Keratinocyte (primary cell): ENCODE data around the gene SPATA13.

GRCh38 chr13:21676369-21677248 is 5.7 kb downstream of the FGF9 start:
CAGE:
- cytosol, long polyA minus RNA, result no peak
- cytosol, long polyA plus RNA, result no peak
- long polyA plus RNA, result no peak
- nucleus, long polyA minus RNA, result no peak
- nucleus, long polyA plus RNA, result no peak

DNA sequence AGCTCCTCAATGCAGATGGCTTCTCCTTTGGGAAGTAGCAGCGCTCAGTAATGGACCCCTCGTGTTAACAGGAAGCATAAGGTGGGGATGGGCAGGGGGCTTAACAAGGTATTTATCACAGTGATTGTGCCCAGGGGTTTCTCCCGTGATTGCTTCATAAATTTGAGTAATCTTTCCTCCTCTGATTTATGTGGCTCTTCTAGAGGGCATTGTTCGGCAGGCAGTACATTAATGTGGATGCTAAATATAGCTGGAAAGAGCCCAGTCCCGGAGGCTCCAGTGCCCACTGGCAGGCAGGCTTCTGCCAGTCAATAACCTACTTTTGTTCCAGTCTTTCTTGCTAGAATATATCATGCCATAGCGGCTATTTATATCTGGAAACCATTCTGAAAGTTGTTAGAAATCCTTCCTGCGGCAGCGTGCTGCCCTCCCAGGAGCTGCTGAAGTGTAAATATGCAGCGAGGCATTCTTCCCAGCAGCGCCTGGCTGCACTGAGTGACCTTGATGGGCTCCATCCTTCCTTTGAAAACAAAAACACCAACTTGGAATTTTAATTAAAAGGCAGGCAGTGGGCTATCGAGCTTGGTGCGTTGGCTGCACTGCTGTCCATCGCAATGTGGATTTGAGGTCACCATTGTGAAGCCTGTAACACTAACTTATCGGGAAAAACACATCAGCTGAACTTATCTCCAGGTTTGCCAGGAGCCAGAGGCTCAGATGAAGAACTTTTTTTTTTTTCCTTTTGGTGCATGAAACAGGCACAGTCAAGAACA is 65.1 kb downstream of the FGF9 start:
CAGE:
- cytosol, long polyA minus RNA, result no peak
- cytosol, long polyA plus RNA, result no peak
- long polyA plus RNA, result no peak
- nucleus, long polyA minus RNA, result no peak
- nucleus, long polyA plus RNA, result no peak

DNA sequence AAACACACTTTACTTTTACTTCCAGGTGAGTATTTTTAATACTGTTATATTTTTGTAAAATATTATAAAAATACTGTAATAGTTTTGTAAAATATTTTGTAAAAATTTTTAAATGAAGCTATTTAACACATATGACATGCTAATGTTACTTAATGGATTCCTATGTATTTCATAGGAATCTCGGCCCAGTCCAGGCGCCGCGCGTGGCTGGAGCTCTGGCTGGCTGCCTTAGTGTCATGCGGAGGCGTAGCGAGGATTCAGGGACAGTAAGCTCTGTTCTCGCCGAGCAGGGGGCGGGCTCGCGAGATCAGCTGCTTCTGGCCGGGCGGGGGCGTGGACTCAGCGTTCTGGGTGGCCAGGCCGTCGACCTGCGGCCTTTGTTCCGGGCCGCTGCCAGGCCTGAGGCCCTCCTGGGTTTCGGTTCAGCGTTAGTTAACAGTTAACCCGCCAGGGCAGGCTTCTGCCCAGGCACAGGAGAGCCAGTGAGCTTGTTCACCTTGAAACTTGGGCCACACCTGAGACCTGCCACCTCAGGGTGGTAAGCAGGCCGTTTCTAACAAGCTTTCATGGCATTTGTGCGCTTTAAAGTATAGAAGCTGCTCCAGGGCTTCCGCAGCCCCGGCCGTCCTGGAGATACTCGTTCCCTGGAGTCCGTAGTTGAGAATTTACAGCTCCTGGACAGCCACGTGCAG is 332.3 kb upstream of the SGCG start:
CAGE:
- cytosol, long polyA minus RNA, result no peak
- cytosol, long polyA plus RNA, result no peak
- long polyA plus RNA, result no peak
- nucleus, long polyA minus RNA, result no peak
- nucleus, long polyA plus RNA, result no peak

DNA sequence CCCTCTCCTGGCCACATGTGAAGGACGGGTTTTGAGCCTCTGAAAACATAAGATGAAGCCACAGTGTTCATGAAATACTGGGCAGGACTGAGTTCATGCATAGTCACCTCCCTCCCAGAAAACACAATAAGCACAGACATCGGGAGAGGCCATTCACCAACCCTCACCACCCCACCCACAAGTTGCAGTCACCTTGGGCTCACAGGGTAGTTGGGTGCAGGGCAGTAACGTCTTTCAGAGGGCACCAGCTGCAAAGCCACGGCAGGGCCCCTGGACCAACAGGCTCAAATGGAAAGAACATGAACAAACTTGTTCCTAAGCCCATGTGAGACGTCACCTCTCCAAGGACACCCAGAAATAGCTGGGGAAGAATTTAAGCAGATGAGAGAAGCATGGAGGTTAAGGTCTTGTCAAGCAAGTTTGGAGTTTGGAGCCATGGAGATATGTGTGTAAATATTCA is 40.6 kb downstream of the SACS start:
CAGE:
- cytosol, long polyA minus RNA, result no peak
- cytosol, long polyA plus RNA, result no peak
- long polyA plus RNA, result no peak
- nucleus, long polyA minus RNA, result no peak
- nucleus, long polyA plus RNA, result no peak

CAGE:
- cytosol, long polyA minus RNA, result no peak
- cytosol, long polyA plus RNA, result no peak
- long polyA plus RNA, result no peak
- nucleus, long polyA minus RNA, result no peak
- nucleus, long polyA plus RNA, result no peak
Observed at GRCh38 chr13:23571029-23571535, 870 bp downstream of the TNFRSF19 start.

DNA sequence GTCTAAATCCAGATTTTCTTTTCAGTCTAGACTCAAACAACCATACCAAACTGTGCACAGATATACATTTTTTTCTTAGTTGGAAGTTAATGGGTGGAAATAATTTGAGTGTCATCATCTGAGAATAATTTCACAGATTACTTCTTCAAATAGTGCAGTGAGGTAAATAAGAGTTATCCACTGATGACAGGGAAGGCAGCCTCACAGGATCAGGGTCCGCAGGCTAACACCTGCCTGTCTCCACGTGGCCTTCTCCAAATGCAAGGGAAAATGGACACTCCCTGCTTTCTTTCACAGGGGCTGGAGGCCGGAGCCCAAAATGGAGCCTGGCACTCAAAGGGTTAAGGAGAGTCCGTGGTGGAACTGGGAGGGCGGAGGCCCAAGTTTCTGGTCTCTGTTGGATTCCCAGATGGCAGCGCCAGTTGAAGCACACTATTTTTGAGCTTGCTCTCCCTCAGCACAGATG is 67.4 kb downstream of the TNFRSF19 start:
CAGE:
- cytosol, long polyA minus RNA, result no peak
- cytosol, long polyA plus RNA, result no peak
- long polyA plus RNA, result no peak
- nucleus, long polyA minus RNA, result no peak
- nucleus, long polyA plus RNA, result no peak

DNA sequence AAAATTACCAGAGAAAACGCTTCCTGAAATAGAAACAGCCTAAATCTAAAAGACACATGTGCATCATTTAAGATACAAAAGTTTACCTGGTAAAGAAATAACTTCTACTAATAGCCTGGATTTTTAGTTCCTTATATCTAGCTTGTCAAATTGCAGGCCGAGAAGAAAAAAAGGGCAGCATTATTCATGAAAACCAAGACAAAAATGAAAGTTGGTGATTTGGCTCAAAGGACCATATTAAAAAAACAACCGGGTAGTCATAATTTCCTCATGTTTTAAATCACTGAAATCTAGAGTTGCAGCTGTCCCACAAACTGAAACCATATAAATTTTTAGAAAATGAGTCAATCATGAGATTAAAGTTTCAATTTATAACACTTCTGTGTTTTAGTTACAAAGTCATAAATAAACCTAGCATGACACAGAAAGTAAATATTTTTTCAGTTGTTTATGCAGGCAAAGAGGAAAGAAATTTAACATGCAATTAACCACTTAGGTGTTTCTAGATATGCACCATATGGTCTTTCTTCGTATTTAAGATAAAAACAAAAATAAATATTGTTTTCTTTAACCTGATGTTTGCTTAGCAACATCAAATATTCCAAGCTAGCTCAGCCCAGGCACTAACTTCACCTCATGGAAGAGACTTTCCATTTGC is 94.6 kb downstream of the MIPEP start:
CAGE:
- cytosol, long polyA minus RNA, result no peak
- cytosol, long polyA plus RNA, result no peak
- long polyA plus RNA, result no peak
- nucleus, long polyA minus RNA, result no peak
- nucleus, long polyA plus RNA, result no peak

DNA sequence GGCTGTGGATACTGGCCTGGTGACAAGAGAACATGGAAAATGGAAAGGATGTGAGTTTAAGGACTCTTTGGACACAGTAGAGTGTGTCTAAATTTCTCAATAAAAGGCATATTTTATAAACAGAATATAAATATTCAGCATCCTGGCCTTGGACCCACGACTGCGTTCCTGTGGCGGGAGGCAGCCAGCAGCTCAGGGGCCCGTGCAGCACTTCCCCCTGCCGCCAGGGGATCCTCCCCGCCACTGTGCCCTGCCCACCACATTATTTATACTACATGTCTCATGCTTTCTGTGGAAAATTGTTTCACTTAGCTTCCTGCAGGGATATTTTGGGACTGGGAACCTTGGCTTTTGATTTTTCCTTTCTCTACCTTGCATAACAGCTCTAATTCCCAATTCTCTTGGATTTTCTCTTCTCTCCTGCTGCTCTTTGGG is 107.9 kb upstream of the SPATA13 start:
CAGE:
- cytosol, long polyA minus RNA, result no peak
- cytosol, long polyA plus RNA, result no peak
- long polyA plus RNA, result no peak
- nucleus, long polyA minus RNA, result no peak
- nucleus, long polyA plus RNA, result no peak

DNA sequence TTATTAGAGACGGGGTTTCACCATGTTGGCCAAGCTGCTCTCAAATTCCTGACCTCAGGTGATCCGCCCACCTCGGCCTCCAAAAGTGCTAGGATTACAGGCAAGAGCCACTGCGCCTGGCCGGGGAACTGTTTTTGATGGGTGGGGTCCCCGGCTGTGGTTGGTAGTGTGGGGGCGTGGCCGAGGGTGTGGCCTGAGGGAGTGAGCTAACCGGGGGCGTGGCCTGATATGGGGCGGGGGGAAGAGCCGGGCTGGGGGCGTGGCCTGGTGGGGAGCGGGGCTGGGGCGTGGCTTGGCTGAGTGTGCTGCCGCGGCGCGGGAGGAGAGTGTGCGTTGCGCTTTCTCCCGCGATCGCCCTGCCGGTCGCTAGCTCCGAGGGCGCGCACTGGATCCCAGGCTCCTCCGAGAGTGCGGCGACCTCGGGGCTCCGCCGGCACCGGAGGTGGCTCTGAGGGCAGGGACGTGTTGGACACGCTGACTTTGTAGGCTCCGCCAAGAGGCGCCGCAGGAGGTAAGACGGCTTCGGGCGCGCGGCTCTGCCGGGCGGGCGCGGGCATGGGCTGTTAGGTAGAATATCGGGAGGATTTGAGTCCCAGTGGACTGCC is at the start of gene SPATA13:
Gene SPATA13, plus strand, starts transcription at position 299 of the 605 bp plus-strand sequence.
CAGE:
- cytosol, long polyA minus RNA, result no peak
- cytosol, long polyA plus RNA, result no peak
- long polyA plus RNA, result no peak
- nucleus, long polyA minus RNA, result no peak
- nucleus, long polyA plus RNA, result no peak

DNA sequence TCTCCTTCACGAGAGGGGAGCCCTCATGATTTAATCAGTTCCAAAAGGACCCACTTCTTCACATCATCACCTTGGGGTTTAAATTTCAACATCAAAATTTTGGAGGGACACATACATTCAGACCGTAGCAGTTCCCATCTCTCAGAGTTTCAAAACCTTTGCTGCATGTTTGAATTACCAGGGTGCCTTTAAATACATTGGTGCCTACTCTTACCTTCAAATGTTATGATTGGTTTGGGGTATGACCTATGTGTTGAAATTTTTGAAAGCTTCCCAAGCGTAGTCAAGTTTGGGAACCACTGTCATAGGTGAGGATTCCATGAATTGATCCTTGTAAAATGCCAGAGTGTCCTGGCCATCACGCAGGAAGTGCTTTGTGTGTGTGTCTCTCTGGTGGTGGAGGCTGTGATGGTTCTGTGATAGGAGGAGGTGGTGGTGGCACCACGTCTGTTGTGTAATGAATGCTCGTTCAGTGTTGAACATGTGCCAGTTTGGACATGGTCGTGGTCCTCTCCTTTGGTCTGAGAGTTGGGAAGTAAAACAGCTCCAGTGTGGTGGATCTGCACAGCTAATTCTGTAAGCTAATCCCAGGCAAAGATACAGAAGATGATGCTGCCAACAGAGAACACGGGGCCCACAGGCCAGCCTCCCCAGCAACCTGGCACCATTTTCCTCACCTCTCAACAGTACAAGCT is 6.5 kb downstream of the SPATA13 start:
CAGE:
- cytosol, long polyA minus RNA, result no peak
- cytosol, long polyA plus RNA, result no peak
- long polyA plus RNA, result no peak
- nucleus, long polyA minus RNA, result no peak
- nucleus, long polyA plus RNA, result no peak

CAGE:
- cytosol, long polyA minus RNA, result no peak
- cytosol, long polyA plus RNA, result no peak
- long polyA plus RNA, result no peak
- nucleus, long polyA minus RNA, result no peak
- nucleus, long polyA plus RNA, result no peak
Observed at GRCh38 chr13:24192443-24193166, 32.1 kb downstream of the SPATA13 start.

GRCh38 chr13:24203673-24204432 is 43.3 kb downstream of the SPATA13 start:
CAGE:
- cytosol, long polyA minus RNA, result no peak
- cytosol, long polyA plus RNA, result no peak
- long polyA plus RNA, result no peak
- nucleus, long polyA minus RNA, result no peak
- nucleus, long polyA plus RNA, result no peak

DNA sequence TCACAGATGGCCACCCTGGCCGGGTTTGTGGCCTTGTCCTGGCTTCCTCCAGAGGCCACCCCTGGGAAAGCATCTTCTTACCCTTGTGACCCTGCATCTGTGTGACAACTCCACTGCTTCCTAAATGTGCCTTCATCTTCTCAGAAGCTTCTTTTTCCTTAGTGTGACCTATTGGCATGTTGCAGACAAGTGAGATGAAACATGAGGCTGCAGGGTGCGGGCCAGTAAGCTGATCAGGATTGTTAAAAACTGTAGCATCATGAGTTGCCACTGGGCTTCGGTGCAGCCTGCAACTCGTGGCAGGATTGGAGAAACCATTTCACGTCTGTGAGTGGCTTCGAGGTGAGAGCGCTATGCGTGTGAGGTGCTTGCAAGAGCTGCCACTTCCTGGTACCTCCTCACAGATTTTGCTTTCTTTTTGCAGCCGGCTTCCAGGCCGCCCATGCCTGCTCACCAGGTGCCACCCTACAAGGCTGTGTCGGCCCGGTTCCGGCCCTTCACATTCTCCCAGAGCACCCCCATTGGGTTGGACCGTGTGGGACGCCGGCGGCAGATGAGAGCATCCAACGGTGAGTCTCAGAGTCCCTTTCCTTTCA is 58.0 kb upstream of the C1QTNF9 start:
CAGE:
- cytosol, long polyA minus RNA, result no peak
- cytosol, long polyA plus RNA, result no peak
- long polyA plus RNA, result no peak
- nucleus, long polyA minus RNA, result no peak
- nucleus, long polyA plus RNA, result no peak

DNA sequence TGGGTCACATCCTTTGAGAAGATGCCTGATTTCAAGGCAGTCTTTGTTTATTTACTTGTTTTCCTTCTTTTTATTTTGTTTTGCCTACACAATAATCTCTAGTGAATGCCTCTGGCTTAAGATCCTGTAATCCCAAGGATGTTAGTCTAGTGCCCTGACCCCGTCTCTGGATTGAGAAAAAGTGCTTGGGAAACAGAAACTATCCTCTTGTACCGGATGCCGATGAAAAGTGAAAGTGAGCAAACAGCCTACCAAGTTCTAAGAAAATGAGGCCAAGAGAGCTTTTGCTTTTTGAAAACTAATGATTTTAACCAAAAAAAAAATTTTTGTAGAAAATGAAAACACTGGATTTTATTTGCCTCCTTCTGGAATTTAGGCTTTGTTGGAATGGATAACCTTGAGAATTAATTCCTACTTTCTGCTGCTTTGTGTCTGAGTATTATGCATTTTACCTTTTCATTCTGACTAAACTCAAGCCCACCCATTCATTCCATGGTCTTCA is 42.0 kb upstream of the C1QTNF9 start:
CAGE:
- cytosol, long polyA minus RNA, result no peak
- cytosol, long polyA plus RNA, result no peak
- long polyA plus RNA, result no peak
- nucleus, long polyA minus RNA, result no peak
- nucleus, long polyA plus RNA, result no peak

DNA sequence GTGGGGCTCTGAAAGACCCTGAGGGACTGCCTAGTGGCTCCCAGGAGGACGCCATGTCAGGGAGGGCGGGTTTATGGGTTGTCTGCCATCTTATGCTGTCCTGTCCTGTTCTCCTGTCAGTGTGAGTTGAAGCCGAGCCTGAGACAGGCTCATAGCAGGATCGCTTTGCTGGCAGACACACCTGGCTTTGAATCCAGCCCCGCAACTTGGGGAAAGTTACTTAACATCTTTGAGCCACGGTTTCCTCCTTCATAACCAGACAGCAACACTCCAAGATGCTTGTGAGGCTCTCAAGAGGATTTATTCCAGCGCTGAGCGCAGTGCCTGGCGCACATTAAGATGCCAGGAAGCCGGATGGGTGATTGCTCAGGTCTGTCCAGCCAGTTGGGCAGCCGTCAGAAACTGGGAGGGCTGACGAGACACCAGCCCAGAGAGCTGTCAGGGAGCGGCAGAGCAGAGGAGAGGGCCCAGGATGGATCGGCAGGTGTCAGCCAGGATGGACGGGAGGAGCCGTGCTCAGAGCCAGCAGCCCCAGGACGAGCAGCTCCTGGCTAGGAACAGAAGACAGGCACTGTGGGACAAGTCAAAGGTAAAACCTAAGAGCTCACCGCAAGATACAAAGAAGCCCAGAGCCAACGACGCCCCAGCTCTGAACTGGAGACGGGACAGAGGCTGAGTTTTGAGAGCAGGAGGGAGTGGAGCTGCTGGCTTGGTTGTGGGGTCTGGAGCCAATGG is 36.7 kb upstream of the C1QTNF9 start:
CAGE:
- cytosol, long polyA minus RNA, result no peak
- cytosol, long polyA plus RNA, result no peak
- long polyA plus RNA, result no peak
- nucleus, long polyA minus RNA, result no peak
- nucleus, long polyA plus RNA, result no peak

CAGE:
- cytosol, long polyA minus RNA, result no peak
- cytosol, long polyA plus RNA, result no peak
- long polyA plus RNA, result no peak
- nucleus, long polyA minus RNA, result no peak
- nucleus, long polyA plus RNA, result no peak
Observed at GRCh38 chr13:24473941-24474456, 38.6 kb downstream of the PARP4 start.

DNA sequence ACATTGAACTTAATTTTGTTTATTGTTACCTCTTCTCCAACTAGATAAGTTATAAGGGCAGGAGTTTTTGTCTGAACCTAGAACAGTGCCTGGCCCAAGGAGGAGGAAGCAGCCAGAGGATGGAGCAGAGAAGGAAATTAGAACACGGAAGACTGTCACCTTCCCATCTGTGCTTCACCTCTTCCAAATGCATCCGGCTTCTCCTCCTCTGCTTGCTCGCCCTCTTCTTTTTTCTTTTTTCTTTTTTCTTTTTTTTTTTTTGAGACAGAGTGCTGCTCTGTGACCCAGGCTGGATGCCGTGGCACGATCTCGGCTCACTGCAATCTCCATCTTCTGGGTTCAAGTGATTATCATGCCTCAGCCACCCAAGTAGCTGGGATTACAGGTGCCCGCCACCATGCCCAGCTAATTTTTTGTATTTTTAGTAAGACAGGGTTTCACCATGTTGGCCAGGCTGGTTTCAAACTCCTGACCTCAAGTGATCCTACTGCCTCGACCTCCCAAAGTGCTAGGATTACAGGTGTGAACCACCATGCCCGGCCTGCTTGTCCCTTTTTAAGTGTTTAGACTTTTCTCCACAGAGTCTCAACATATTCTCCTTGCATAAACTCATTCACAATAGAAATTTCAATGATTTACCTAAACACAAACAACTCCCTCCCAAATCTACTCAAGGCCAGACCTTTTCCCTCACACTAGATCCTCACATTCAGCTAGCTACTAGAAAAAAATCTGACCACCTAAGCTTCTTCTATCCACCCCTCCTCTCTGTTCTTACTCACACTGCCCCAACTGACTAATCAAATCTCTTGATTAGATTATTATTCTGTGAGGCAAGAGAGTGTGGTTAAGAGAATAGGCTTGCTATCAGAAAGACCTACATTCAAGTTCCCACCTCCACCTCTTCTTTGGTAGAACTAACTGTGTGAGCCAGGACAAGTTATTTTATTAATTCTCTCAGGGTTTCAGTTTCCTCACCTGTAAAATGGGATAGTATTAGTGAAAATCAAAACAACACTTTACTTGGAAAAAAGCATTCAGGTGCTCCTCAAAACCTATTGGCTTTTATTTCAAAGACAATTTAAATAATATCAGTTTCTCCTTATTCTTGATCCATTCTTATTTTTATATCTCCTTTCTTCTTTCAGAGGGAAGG is 4.5 kb downstream of the MTMR6 start:
CAGE:
- cytosol, long polyA minus RNA, result no peak
- cytosol, long polyA plus RNA, result no peak
- long polyA plus RNA, result no peak
- nucleus, long polyA minus RNA, result no peak
- nucleus, long polyA plus RNA, result no peak

CAGE:
- cytosol, long polyA minus RNA, result no peak
- cytosol, long polyA plus RNA, result no peak
- long polyA plus RNA, result no peak
- nucleus, long polyA minus RNA, result no peak
- nucleus, long polyA plus RNA, result no peak
Observed at GRCh38 chr13:25372337-25373234, 812 bp downstream of the ATP8A2 start.

DNA sequence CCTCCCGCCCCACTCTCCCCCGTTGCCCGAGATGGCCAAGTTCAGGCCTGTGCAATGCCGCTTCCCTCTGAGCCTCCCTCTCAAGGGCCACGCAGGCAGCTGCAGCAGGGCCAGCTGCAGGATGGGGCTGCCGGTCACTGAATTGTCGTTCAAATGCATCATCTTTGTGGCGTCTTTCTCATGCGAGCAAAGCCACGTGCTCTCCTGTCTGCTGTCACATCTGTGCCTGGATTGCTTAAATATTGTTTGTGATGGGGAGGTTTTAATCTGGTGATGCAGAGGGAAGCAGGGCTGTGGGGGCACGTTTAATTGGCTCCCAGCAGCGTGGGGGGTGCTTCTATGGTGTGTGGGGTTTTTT is 26.6 kb downstream of the SHISA2 start:
CAGE:
- cytosol, long polyA minus RNA, result no peak
- cytosol, long polyA plus RNA, result no peak
- long polyA plus RNA, result no peak
- nucleus, long polyA minus RNA, result no peak
- nucleus, long polyA plus RNA, result no peak

GRCh38 chr13:26050400-26051119 is 1.3 kb downstream of the SHISA2 start:
CAGE:
- cytosol, long polyA minus RNA, result no peak
- cytosol, long polyA plus RNA, result no peak
- long polyA plus RNA, result no peak
- nucleus, long polyA minus RNA, result no peak
- nucleus, long polyA plus RNA, result no peak